ENCODE measurements around a stretch of chr7.

- PRO-cap, result no peak
- RAMPAGE, long total RNA, 4 experiments, result no peak in any of the 4 experiments
Observed at GRCh38 chr7:25025055-25025747, 45.2 kb upstream of the OSBPL3 start.

DNA sequence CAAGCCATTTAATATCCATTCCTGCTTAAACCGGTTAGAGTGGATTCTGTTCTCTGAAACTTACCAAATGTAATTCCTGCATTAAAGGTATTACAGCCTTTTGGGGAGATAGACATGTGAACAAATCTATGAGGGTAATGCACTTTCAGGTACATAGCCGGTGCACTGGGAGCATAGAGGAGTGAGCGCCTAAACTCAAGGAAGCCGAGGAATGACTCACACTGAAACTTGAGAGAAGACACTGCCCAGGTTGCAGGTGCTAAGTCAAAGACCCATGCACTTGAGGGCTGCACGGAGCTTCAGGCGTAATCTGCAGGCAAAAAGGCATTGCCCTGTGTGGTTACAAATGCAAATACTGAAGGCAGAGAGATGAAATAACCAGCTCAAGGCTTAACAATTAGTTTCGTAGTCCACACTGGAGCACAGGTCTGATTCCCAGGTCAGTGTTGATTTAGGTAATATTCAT, 51.0 kb upstream of the OSBPL3 start:
- PRO-cap, result no peak
- RAMPAGE, long total RNA, 4 experiments, result no peak in any of the 4 experiments

DNA sequence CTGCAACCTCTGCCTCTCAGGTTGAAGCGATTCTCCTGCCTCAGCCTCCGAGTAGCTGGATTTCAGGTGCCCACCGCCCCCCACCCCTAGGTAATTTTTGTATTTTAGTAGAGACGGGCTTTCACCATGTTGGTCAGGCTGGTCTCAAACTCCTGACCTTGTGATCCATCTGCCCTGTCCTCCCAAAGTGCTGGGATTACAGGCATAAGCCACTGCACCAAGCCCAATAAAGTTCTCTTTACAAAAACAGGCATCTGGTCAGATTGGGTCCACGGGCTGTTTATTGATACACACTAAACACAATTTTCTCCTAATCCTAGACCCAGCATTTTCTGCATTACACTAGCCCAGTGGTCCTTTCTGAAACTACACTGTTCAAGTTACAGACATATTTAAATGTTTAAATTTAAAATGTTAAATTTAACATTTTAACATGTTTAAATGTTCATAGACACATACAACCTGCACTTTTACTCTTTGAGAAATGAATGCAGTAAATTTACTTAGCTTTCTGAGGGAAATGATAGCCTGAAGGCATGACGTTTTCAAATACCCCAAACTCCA, 6.6 kb downstream of the CYCS start:
- PRO-cap, result no peak
- RAMPAGE, long total RNA, 4 experiments, result no peak in any of the 4 experiments

GRCh38 chr7:25119331-25119854, 5.7 kb downstream of the CYCS start:
- PRO-cap, result no peak
- RAMPAGE, long total RNA, 4 experiments, result no peak in any of the 4 experiments

DNA sequence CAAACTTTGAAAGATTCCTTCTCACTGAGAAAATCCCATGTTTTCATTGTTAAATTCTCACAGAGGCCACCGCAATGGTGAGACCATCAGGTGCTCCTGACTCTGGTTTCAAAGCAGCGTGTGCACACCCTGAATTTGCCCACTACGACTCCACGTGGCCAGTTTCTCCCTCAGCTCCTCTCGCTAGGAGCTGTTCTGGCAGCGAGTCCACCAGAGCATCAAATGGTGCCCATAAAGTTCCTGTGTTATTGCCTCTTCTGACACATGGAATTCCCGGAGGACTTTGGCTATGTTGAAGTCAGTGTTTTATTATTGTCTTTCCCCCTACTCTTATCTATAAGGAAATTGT, 53.8 kb upstream of the NPVF start:
- PRO-cap, result no peak
- RAMPAGE, long total RNA, 4 experiments, result no peak in any of the 4 experiments

DNA sequence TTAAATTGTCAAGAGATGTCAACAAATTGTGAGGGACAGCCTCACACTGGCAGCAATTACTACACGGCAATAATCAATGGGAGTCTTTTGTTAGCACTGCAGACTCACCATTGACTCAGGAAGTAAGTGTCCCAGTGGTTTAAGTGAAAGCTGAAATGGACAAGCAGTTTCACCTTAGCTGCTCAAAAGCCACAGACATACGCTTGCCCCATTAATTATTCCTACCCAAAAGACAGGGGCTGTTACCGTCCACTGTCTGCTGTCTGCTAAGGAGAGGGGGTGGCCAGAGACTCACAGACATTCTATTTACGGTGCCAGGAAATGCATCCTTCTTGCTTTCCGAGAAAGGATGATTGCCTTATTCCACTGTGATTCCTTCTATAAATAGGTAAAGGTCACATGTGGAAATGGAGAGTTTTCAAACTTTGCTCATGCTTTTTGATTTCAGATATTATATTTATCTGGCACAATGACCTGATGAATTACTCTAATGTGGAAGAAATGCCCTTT, 309.7 kb upstream of the NFE2L3 start:
- PRO-cap, result no peak
- RAMPAGE, long total RNA, 4 experiments, result no peak in any of the 4 experiments

- PRO-cap, result no peak
- RAMPAGE, long total RNA, 4 experiments, result no peak in any of the 4 experiments
Observed at GRCh38 chr7:25950172-25950897, 201.7 kb upstream of the NFE2L3 start.

- PRO-cap, result no peak
- RAMPAGE, long total RNA, 4 experiments, result no peak in any of the 4 experiments
Observed at GRCh38 chr7:25951791-25952414, 200.1 kb upstream of the NFE2L3 start.

DNA sequence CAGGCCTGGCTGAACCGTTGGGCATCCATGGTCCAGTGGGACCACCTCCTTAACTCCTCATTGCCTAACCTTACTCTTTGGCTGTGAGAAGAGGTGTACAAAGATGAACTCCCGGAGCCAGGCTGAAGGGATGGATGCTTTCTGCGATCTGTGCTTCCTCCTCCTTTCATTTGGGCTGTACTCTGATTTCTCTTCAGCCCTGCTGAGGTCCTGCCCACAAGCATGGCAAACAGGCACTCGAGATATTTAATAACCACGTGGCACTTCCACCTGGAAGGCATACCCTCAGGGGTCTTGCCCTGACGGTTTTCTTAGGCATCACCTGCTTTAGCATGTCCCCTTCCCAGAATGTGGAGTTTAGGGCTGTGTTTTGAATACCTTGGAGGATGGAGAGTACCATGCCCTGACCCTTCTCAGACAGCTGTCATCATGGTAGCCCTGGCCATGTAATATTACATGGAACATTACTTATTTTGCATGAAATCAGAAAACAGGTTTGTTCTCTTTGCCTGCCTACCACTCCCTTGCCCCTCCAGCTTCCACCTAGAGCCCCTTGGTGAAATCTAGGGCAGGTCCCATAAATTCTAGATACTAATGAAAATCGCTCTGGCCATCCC, 21.9 kb downstream of the HNRNPA2B1 start:
- PRO-cap, result unidirectional peak, minus-strand start at position 168 of the sequence
- RAMPAGE, long total RNA, 4 experiments, result no peak in any of the 4 experiments

DNA sequence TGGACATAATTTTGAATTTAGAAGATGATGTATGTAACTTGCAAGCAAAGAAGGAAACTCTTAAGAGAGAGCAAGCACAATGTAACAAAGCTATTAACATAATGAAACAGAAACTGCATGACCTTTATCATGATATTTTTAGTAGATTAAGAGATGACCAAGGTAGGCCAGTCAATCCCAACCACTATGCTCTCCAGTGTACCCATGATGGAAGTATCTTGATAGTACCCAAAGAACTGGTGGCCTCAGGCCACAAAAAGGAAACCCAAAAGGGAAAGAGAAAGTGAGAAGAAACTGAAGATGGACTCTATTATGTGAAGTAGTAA, 15.1 kb downstream of the HNRNPA2B1 start:
- PRO-cap, result no peak
- RAMPAGE, long total RNA, 4 experiments, result no peak in any of the 4 experiments

DNA sequence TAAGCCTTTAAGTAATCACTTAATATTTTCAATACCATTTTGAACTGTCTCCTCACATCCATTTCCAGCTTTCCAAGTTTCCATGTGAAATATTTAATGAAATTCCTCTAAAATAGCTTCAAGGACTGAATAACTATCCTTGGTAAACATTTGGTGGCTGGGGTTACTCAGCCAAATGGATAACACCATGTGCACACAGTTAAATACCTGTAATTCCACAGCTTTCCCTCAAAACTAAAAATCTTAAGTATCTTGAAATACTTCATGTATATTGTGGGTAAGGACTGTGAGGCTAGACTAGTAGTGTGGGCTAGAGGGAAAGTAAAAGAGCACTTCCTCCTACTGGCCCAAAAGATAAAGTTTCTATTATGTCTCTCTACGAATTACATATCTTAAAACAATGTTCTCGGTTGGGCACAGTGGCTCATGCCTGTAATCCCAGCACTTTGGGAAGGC, 6.8 kb downstream of the HNRNPA2B1 start:
- PRO-cap, result no peak
- RAMPAGE, long total RNA, 4 experiments, result no peak in any of the 4 experiments

DNA sequence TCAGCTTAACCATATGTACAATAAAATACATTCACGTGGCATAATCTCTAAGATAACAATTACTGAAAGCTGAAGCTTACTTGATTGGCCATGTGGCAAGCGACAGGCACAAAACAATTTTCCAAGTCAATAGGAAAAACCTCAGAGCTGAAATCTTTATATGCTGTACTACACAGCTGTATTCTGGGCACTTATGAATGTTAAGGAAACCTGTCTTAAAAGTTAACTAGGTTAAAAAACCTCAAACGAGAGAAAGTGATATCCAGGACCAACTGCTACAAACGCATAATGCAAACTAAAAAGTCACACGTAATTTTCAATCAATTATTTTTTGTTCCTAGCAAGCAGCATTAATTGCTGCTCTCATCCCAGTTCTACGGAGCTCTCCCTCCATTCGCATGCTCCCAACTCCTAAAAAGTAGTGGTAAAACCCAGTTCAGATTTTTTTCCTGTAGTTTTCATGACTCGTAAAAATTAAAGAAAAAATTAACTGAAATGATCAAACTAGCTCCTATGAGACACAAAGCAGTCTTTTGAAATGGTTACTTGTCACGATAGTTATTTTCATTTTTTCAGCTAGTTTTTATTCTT, 2.0 kb downstream of the HNRNPA2B1 start:
- PRO-cap, result no peak
- RAMPAGE, long total RNA, 4 experiments, result no peak in any of the 4 experiments

DNA sequence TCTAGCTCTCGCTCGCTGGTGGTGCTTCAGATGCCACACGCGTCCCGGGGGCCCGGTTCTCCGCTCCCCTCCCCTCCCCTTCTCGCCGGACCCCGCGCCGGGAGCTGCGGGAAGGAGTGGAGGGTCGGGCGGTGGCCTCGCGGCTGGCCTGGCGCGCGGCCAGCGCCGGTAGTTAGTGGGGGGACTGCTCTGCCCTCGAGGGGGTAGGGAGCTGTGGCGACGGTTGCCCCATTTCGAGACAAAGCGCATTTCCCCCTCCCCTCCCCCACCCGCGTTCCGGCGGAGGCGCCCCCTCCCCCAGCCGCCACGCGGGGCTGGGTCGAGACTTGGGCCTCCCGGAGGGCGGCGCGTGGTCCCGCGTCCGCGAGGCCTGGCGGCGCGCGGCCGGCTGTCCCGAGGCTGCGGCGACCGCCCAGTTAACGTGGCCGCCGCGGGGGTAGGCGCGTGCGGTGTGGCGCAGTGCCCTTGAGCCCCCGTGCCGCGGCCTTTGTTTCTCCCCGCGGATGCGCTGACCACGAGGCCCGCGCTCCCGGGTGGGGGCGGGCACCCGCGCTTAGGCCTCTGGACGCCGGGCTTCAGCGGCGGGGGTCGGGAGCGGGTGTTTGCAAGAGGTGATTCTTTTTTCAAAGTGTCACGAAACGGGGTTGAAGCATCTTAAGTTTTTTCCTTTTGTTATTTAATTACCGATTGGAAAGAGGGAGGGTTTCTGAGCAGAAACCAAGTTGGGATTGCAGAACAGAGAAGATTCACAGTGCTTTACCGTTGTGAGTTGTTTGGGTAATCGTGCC, 495 bp downstream of the CBX3 start:
- PRO-cap, result bidirectional peak, plus-strand start at position 415 of the sequence, minus-strand start at position 392 of the sequence; unidirectional peak, minus-strand start at position 453 of the sequence; unidirectional peak, minus-strand start at position 528 of the sequence
- RAMPAGE, long total RNA, 4 experiments, result no peak in any of the 4 experiments

DNA sequence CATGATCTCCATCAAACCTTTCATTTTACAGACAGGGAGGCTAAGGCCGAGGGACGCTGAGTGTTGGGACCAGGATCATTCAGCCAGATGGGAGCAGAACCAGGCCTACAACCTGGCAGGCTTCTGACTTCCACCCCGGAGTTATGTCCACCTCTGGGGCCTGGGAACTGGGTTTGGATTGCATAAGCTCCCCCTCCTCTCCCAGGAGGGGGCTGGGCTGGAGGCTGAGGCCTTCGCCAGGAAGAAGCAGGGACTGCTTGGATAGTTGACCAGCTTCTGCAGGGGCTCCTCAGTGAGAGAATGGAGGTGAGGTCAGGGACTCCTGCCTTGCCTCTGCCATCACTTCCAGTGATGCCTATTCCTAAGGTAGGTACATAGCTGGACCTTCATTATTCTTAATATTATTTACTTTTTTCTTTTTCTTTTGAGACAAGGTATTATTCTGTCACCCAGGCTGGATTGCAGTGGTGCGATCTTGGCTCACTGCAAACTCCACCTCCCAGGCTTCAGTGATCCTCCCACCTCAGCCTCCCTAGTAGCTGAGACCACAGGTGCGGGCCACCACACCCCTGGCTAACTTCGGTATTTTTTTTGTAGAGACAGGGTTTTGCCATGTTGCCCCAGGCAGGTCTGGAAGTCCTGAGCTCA, 1.3 kb downstream of the SNX10 start:
- PRO-cap, result no peak
- RAMPAGE, long total RNA, 4 experiments, result no peak in any of the 4 experiments

GRCh38 chr7:26397806-26398795, 106.4 kb downstream of the SNX10 start:
- PRO-cap, result bidirectional peak, plus-strand start at chr7:26398202, minus-strand start at chr7:26398151; bidirectional peak, plus-strand start at chr7:26398601, minus-strand start at chr7:26398370
- RAMPAGE, long total RNA, 4 experiments, result no peak in any of the 4 experiments

- PRO-cap, result no peak
- RAMPAGE, long total RNA, 4 experiments, result no peak in any of the 4 experiments
Observed at GRCh38 chr7:26657519-26658631, 206.5 kb downstream of the SKAP2 start.

- PRO-cap, result no peak
- RAMPAGE, long total RNA, 4 experiments, result no peak in any of the 4 experiments
Observed at GRCh38 chr7:26664912-26665370, 199.4 kb downstream of the SKAP2 start.

GRCh38 chr7:26686642-26686972, 177.8 kb downstream of the SKAP2 start:
- PRO-cap, result unidirectional peak, plus-strand start at chr7:26686886
- RAMPAGE, long total RNA, 4 experiments, result no peak in any of the 4 experiments

DNA sequence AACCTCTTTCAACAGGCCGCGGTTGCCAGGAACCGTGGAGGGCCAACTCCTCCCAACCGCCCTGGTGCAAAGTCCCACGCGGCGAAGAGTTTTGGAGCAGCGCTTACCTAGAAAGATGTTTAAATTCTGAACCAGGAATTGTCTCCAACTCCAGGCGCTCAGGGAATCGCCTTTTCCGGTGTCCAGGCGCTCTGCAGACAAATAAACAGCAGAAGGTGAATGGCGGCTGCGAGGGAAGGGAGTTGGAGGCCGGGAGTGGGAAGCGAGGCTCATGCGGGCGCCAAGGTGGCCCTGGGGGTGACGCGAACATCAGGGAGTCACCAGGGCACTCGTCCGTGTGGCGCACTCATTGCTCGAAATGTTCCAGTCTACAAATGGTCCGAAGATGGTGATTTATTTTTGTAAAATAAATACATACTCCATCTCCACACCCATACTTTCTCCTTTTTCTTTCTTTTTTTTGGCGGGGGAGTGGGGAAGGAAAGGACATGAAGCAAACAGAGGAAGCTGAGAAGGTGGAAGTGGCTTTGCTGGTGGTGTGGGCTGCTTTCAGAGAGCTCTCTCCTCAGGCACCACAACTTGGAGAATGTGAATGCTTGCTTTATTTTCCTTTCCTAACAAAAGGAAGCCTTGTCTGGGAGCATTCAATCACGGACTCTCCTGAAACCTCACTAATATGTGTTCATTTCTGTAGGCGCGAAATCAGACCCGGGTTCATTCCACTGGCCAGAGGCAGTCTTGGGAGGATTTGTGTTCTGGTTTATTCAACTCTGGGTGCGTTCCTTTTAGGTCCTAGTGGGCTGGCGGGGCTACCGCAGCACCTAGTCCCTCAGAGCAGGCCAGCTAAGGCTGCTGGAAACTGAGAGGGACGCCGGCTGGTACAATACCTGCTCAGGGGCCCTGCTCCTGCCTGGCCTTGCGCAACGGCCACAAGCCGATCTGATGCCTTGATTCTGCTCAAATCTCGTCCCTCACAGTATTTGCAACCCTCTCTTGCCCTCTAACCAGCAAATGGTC, 7.8 kb downstream of the HOXA4 start:
- PRO-cap, result bidirectional peak, plus-strand start at position 208 of the sequence, minus-strand start at position 257 of the sequence; bidirectional peak, plus-strand start at position 857 of the sequence, minus-strand start at position 757 of the sequence
- RAMPAGE, long total RNA, 4 experiments, result start-site peak on the plus strand in 1 of 4 experiments, centred at position 703 of the sequence, 11 reads per replicate; start-site peak on the minus strand in 4 of 4 experiments, centred at positions 148 to 768 of the sequence, 6 to 19 reads per replicate

- PRO-cap, result no peak
- RAMPAGE, long total RNA, 4 experiments, result no peak in any of the 4 experiments
Observed at GRCh38 chr7:27163323-27163600, 2.1 kb downstream of the HOXA9 start.